ENCODE data around the genes BECN2 and CATSPERE.

DNA sequence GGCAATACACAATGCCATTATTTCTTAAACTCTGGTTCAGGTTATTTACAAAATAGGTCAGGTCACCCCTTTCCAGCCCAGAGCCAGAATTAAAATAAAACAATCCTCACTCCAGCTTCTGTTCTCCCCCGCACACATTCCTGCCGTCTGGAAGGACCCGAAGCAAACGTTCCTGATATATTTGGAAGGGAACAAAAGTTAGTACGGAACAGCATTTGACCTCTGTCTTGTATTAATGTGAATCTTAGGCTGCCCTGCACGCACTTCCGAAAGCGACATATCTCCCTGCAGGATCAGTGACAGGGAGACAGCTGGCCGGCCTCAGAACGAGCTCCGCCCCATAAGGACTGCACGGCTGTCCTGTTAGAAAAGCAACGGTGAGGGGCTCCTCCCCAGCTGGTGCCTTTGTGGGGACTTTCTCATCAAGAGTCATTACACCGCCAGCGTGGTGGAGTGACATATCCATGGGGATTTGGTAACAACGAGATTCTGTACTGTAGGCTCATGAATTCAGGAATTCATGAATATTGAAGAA, 7.9 kb upstream of the GREM2 start:
- PRO-cap = no peak

GRCh38 chr1:240674653-240675179, 62.8 kb upstream of the GREM2 start:
- PRO-cap = no peak

DNA sequence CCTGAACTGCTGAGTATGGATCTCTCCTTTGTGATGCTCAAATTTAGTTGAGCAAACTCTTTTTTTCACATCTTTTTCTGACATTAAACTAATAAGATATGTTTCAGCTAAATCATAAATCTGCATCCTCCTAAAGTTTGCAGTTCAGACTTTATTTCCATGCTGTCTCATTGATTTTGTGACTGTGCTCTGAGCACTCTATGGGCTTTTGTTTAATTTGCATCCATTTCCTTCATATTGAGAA, 56.9 kb downstream of the WDR64 start:
- PRO-cap = no peak

GRCh38 chr1:241957725-241958018, at the start of gene BECN2:
Gene BECN2 (plus strand): TSS chr1:241957767.
- PRO-cap = no peak

- PRO-cap = no peak
Observed at GRCh38 chr1:241972585-241973198, 15.1 kb downstream of the BECN2 start.

- PRO-cap = bidirectional peak, plus-strand start at chr1:242784356, minus-strand start at chr1:242784233
Observed at GRCh38 chr1:242784019-242784664, 259.6 kb upstream of the PLD5 start.

DNA sequence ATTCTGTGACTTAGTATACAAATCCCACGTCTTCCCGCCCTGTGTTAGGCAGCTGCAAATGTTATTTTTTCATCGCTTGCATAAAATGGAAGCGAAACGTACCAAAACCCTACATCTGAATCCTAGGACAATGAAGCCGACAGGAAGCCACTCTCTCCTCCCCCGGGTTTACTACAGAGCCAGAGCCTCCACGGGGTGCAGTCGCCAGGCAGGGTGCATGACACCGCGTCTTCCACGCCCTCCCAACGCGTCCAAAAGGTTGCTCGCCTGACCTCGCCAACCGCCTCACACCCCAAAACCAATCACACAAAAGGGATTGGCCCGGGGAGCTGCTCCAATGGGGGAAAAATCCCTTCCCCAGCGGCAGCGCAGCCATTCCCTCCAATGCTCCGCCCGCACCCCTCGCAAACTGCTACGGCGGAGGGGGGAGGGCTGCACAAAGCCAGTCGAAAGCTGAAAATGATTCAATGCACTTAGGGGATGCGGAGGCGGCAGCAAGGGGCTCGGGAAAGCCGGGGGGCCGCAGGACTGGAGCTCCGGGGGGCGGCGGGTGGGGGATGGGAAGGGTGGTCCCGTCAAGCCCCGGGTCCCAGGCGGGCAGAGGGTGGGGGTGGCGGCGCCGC, 721 bp downstream of the CEP170 start:
- PRO-cap = bidirectional peak, plus-strand start at position 171 of the sequence, minus-strand start at position 59 of the sequence; bidirectional peak, plus-strand start at position 467 of the sequence, minus-strand start at position 414 of the sequence

DNA sequence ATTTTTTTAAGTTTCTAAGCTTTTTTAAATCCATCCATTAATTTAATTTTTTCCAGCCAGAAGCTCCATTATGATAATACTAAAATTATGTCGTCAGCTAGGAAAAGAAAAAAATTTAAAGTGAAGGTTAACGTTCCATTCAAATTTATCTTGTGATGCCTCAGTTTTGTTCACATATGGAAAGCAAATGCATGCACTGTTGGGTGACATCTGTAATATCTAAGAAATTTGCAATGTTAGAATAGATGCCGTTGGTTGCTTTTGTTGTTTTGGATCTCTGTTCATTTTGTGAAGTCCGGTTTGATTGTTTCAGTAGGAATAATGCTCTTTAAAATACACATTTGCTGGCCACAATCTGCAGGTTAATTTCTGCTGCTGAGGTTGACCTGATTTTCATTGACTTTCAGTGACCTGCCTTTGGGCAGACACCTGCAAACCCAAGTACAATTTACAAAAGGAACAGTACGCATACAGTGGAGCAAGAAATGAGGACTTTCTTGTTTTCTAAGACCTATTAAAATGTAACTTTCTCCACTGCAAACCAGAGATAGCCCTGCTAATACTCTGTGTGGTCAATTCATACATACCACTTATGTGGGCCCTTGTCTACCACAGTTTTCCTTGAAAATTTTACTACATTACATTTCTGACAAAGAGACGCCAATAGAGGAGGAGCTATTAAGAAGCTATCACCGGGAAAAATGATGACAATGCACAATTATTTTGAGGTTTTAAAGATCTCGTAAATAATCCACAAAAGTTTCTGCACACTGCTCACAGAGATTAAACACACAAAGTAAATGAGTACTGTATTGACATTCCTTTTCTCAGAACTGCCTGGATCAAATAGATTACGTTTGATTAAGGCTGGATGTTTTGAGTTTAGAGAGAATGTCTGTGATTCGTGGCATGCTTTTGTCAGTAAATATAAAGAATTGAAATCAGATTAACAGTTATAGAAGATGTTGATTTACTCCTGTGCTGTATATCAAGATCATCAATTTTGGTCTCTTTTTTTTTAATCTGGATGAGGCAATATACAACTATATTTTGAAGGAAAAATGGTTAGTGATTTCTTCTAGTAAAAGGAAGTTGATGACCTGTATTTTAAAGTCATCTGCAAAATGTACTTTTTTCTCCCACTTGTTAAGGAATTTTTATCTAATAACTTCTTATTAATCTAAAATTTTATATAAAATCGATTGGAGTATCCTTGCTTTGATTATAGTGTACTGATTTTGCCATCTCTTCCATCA, 141.9 kb downstream of the SDCCAG8 start:
- PRO-cap = no peak

GRCh38 chr1:243495399-243496758, 240.0 kb downstream of the SDCCAG8 start:
- PRO-cap = no peak

DNA sequence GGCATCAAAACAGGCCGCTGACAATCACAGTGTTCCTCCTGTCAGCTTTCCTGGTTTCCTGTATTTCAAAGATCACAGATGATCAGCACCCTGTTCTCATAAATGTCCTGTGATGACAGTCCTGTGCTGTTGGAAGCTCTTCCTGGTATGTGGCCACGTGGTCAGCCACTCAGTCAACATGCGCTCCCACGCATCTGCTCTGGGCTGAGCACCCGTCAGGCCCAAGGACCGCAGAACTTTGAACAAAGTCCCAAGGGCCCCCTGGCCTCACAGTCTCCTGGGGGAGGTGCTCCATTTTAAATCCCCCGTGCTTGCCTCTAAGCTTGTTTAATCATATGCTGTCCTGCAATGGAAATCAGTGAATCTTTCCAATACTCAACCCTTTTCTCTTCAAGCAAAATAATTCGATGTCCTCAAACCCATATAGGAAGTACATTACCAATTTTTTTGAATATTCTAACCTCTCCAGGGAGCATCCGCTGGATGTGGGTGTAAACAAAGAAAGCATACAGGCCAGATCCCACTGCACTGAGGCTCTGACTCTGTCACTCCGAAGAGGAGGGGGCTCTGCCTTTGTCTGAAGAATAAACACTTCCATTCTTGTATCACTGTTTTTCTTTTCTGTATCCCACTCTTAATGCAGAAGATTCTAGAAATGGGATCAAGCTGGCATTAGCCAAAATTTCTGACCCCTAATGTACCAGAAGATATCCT, 250.3 kb downstream of the SDCCAG8 start:
- PRO-cap = bidirectional peak, plus-strand start at position 326 of the sequence, minus-strand start at position 240 of the sequence

GRCh38 chr1:244055501-244056037, 4.5 kb downstream of the ZBTB18 start:
- PRO-cap = no peak

- PRO-cap = no peak
Observed at GRCh38 chr1:244089694-244090199, 38.7 kb downstream of the ZBTB18 start.

- PRO-cap = no peak
Observed at GRCh38 chr1:244322679-244323459, 29.6 kb upstream of the C1orf100 start.

DNA sequence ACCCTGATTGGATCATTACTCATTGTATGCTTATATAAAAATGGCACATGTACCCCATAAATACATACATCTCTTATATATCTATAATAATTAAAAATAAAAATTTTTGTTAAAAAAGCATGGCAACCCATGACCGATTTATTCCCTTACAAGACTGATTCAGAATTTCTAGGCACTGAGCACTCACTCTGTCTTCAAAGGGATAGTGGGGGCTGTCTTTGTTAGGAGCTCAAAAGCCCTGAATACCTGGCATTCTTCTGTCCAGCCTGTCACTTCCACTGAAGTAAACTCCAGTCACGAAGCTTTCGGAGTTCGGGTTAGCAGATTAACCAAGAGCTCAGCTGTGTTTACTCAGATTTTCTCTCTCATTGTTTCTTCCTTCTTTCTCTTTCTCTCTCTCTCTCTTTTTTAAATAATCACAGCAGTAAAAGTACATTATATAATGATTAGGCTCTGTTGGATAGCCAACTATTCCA, 9.2 kb downstream of the C1orf100 start:
- PRO-cap = no peak

- PRO-cap = no peak
Observed at GRCh38 chr1:244369132-244370166, 17.0 kb downstream of the C1orf100 start.

GRCh38 chr1:244450596-244450890, 1.2 kb downstream of the ADSS2 start:
- PRO-cap = no peak

GRCh38 chr1:244460909-244462241, at the start of gene CATSPERE:
Gene CATSPERE (plus strand): TSS chr1:244461273.
- PRO-cap = bidirectional peak, plus-strand start at chr1:244461273, minus-strand start at chr1:244461332; bidirectional peak, plus-strand start at chr1:244461526, minus-strand start at chr1:244461463; unidirectional peak, minus-strand start at chr1:244461771

DNA sequence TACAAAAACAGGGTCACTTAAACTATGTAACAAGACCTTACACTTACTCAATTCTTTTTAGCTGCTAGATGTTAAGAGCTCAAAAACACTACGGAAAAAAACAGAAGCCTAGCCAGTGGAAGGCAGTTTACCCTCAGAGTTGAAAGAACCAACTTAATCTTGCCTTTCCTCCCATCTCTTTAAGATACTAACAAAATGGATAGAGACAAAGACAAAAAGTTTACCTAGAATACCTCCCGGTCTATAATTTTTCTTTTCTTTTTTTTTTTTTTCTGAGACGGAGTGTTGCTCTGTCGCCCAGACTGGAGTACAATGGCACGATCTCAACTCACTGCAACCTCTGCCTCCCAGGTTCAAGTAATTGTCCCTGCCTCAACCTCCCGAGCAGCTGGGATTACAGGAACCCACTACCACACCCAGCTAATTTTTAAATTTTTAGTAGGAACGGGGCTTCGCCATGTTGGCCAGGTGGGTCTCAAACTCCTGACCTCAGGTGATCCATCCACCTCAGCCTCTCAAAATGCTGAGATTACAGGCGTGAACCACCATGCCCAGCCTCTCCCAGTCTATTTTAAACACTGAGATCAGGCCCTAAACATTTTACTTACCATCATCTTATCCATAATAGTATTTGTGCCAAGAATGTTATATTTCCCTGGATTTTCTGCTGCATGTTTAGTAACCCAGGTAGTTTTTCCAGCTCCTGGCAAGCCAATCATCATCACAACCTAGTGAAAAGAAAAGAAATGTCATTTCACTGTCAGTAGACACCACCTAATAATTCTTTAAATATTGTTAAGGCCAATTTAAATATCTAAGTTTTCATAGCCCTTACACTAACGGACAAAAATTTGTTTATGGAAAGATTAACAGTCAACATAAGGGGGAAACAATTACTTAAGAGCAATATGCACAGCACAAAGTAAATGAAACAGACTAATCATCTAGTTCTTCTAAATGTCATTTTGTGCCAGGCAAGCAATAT, 7.1 kb downstream of the HNRNPU start:
- PRO-cap = no peak

DNA sequence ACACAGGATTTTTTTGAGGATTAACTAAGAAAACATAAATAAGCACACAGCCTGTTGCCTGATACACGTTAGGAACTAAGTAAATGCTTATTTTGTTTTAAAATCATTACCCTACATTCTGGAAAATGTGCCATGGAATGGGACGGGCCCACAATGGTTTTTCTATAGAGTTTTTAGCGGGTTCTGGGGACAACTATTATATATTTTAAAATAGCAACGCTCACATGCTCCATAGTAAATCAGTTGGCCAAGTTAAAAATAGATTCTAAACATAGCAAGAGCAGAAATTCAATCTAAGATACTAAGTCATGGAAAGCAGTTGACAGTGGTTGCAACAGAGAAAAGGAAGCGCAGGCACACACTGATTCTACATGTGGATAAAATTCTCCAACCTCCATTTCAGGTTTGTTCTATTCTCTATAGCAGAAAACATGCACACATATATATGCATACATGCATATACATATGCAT, 15.7 kb upstream of the EFCAB2 start:
- PRO-cap = no peak

DNA sequence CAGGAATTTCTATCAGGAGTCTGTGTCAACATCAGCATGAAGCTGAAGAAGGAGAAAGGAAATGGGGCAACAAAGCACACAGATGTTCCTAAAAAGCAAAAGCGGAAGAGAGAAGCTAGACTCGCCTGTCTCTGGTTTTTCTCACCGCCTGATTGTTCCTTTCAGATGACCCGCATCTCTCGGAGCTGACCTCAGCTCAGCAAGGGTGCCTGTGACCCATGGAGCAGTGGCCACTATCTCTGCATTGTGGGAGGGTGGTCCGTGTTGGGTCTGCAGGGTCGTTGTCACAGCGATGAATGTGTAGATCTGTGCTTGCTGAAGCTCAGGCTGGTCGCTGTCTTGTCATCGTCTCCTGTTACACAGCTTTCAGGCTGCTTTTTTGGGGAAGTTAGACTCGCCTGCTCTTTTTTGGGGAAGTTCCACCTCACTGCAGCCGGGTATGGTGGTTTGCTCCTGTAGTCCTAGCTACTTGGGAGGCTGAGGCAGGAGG, 156.3 kb downstream of the KIF26B start:
- PRO-cap = unidirectional peak, minus-strand start at position 354 of the sequence